ENCODE data around the gene BID.

DNA sequence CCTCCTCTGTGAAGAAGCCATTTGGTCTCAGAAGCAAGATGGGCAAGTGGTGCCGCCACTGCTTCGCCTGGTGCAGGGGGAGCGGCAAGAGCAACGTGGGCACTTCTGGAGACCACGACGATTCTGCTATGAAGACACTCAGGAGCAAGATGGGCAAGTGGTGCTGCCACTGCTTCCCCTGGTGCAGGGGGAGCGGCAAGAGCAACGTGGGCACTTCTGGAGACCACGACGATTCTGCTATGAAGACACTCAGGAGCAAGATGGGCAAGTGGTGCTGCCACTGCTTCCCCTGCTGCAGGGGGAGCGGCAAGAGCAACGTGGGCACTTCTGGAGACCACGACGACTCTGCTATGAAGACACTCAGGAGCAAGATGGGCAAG lies 273 bp downstream of the POTEH start:
- RRBS = no CpG with 5 or more reads among the region's 14 CpGs

GRCh38 chr22:17100189-17100825 lies 15.5 kb downstream of the IL17RA start:
- RRBS = no CpG with 5 or more reads among the region's 6 CpGs

DNA sequence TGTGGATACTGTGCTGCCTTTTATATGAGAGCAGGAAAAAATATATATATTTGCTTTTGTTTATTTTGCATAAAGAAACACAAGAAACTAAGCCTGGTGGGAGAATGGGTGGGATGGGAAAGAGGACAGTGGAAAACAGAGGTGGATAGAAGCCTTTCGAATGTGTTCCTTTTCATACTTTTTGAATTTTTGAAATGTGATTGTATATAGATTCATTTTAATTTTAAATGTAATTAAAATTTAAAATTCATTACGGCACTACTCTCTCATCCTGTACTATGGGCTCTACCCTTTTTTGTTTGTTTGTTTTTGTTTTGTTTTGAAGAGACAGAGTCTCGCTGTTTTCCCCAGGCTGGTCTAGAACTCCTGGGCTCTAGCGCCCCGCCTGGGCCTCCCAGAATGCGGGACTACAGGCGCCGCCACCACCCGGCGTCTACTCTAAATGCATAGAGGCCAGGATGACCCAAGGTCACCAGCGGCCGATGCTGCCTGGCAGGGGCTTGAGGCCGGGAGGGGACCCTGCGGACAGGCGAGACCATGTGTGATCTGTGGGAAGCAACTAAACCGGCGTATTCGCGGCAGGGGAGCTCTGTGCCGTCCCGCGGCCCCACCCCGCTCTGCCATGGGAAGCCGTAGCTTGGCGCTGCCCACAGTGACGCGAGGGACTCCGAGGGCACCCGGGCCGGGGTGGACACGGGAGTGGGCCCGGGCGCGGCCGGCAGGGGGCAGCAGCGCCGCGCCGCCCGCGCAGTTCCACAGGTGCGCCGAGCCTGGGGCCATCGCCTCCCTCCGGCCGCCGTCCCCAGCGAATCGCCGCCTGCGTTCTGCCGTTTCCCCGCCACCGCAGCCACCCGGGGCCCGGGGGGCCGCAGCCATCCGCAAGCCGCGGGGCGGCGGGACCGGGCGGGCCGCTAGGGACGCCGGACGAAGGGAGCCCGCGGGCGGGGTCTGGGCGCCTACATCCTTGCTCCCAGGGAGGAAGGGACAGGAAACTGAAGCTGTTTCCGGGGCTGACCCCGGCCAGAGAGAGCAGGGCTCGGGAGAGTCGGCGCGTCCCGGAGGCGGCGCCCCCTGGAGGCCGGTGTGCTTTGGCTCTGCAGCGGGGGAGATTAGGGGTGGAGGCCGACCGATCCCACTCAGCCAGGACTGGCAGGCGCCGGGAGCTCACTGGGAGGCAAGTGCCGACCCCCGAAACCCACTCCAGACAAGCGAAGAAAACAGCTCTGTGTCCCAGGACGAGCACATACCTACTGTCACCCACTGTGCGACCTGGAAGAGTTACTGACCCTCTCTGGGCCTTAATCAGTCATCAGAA lies 12.3 kb upstream of the HDHD5 start:
- RRBS = 2% methylated on average over 64 of the region's 92 CpGs

GRCh38 chr22:17198421-17199078 lies 20.7 kb downstream of the ADA2 start:
- RRBS = 95% methylated on average over 8 of the region's 26 CpGs

DNA sequence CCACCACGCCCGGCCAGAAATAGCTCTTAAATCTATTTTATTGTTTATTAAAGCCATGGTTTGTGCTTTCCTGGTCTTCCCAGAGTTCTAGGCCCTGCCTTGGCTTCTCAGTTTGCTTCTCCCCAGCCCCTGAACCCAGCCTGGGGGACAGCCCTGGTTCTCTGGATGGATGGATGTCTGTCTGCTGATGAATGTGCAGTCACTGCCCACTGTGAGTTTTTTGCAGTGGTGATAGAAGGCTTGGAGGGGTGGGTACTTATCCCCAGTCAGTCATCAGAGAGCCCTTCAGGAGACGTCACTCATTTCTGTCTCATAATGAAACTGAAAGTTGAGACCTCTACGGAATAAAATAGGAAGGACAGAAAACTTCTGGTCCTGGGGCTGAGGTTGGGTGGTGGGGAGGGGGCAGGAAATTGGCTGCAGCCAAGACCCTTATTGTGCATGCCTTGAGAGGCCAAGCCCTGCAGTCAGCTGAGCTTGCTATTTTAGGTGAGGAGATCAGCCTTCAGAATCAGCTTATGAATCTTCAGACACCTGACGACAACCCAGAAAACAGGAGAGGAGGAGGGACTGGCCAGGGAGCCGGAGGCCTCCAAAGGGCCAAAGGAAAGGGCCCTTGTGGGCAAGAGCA lies 17.7 kb upstream of the ADA2 start:
- RRBS = no CpG with 5 or more reads among the region's 6 CpGs

DNA sequence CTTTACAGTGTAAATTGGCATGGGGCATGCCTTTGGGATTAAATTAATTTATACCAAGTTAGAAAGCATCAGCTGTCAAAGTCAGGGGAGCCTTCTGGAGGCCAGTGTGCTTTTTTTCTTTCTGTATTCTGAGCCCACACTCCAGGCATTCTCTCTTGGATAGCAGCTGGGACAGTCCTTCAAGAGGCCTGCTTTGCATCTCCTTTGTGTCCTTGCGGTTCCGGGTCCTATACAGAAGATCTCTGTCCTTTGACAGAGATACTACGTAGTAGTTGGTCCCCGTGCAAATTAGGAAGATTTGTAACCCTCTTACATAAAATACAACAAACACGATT lies 91.1 kb upstream of the SLC25A18 start:
- RRBS = no CpG with 5 or more reads among the region's 5 CpGs

DNA sequence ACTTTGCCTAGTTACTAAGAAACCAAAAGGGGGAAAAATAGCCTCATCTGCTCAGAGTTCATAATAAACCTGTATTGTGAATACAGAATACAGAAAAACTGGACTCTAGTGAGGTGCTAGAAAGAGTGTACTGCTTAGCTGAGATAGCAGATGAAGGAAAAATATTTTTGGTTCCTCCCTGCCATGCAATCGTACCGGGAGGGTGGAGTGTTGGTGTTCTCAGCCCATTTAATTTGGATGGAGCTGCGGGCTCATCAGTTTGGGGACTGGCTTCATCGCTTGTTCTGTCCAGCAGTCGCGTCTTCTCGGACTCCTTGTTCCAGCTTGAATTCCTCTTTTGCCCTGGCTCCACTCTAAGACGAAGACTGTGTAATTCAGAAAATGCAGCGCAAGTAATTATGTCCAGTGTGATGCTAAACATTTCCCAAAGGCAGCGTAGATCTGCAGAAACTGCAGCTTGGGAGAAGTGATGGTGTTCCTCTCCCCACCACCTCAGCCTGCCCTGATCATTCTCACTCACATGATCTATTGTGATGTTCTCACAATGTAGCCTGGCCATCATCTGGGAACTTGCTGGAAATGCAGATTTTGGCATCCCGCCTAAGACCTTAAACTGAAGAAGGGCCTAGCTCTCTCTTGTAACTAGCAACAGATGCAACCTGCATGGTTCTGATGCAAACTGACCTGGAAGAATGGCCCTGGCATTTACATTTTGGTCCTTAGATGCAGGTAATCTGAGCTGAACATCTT lies 626 bp downstream of the SLC25A18 start:
- RRBS = no CpG with 5 or more reads among the region's 11 CpGs

DNA sequence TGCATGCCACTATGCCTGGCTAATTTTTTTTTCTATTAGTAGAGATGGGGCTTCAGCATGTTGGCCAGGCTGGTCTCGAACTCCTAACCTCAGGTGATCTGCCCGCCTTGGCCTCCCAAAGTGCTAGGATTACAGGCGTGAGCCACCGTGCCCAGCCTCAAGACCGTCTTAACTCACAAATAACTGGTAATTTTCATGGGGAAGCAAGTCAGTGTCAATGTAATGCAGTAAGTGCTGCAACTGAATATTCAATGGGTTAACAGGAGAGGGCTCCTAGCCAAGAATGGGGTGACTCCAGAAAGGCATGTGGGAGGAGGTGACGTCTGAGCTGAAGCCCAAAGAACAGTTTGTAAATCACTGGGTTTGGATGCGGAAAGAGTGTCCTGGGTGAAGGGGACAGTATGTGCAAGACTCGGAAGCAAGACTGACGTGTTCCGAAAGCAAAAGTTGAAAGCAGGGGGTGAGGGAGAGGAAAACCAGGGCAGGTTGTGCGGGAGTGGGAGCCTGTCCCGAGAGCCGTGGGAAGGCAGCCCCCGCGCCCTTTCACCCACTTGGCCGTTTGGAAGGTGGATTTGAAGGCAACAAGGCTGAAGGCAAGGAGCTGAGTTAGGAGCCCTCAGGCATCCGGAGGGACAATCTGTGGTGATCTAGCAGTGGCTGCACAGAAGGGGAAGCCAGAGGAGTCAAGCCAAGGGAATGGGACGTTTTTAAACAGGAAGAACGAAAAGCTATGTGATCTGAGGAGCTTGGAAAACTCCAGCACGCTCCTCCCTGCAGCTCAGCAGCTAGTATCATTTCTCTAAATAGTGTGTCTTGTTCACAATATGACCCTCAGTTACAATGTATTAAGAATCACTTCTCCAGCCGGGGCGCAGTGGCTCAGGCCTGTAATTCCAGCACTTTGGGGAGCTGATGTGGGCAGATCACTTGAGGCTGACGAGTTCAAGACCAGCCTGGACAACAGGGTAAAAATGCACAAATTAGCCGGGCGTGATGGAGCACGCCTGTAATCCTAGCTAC lies 7.6 kb downstream of the SLC25A18 start:
- RRBS = no CpG with 5 or more reads among the region's 26 CpGs

- RRBS = 97% methylated on average over 17 of the region's 30 CpGs
These were observed 25.6 kb downstream of the BID start for GRCh38 chr22:17748565-17749111.

DNA sequence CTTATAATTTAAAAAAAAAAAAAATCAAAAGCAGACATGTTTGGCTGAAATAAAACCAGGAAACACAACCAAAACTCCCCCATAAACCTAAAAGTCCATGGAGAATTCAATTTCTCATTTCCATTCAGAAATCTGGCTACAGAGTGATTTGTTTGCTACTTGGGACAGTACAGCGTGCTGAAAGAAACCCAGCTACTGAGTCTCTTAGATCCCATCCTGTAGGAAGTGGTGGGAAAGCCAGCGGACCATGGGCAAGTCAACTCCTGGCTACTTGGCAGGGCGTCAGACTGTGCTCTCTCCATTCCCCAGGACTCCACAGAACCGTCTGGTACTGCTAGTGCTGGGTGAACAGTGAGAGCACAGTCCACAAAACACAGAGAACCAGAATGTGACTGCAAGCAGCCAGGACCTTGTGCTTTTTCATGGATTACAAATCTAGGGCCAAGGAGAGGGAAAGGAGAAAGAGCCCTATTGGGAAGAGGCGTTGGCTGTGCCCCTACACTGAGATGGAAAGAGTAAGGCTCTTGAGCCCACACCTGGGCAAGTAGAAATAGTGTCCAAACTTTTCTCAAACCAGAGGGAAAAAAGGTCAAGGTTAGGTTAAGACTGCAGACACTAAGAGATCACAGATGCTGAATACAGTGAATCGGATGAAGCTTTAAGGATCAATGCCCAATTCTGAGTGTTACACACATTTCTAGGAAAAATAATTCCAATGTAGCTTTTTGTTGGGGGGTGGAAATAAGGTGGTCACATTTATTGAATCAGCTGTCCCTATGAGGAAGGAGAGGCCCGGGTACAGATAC lies 10.2 kb downstream of the BID start:
- RRBS = no CpG with 5 or more reads among the region's 7 CpGs

DNA sequence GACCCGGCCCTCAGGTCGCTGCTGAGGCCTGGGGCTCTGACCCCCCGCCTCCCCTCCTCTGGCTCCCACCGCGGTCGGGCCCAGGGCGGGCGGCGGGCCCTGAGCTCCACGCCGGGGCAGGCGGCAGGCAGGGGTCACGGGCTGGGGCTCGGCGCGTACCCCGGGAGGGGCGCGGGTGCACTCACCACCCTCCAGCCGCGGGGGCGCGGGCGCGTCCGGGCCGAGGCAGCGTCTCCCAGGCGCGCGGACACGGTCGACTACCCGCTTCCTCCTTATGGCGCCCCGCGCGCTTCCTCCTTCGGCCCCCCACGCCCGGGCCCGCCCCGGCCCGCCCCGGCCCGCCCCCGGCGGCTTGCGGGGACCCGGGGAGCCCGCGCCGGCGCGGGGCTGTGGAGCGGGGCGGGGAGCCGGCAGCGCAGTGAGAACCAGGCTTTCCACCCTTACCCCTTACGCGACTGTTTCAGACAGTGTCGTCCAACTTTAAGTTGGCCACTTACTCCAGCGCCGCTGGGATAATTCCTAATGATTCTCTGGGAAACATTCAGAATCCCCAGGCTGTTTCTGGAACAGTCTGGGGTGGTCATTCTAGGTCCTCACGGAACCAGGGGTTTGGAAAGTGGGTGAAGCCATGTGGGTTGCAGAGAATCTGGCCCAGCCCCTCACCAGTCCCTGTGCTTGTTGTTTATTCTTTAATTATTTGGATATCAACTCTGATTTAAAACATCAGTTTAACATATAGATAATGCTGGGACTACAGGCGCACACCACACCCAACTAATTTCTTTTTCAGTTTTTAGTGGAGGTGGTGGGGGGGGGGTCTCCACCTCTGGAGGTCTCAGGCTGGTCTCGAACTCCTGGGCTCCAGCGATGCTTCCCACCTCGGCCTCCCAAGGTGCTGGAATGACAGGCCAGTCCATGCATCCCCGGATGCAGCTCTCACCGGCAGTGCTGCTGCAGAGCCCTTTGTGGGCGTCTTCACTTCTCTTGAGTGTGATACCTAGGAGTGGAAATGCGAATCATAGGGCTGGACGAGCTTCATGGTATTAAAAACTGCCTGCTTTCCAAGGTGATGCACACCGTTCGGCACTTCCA lies at the start of gene BID:
Gene BID (minus strand): TSS at position 274 of the 1,092 bp plus-strand sequence.
- RRBS = 2% methylated on average over 32 of the region's 76 CpGs

DNA sequence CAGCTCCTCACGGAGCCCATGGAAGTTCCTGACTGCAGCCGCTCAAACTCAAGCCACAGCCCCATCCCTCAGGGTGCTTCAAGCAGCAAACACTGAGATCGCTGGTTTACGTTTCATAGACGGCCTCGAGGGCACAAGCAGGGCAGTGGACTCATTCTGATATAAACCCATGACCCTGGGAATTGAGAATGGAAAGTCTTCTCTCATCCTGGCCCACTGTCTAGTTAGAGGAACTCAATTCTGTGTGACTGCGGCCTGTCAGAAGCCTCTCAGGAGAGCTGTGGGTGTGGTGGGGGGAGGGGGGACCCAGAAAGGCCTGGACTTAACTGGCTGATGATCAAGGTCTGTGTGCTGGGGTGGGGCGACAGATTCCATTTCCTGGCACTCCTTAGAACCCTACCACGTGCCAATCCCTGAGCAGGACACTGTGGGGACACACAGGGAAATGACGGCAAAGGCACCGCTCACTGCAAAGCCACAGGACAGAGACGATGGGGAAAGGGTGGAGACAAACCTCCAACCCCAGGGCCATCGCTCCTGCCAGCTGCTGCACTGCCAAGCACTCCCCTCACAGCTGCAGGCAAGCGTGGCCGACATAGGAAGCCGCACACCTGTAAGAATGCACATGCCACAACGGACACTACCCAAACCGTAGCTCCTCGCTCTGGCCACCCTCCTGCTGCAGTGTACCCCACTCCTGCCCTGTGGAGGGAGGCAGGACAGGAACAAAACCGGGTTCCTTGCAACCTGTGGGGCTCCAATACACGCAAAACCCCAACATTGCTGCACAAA lies 58.4 kb upstream of the BID start:
- RRBS = no CpG with 5 or more reads among the region's 21 CpGs

GRCh38 chr22:17837079-17837918 lies 63.0 kb upstream of the BID start:
- RRBS = no CpG with 5 or more reads among the region's 14 CpGs

- RRBS = 71% methylated on average over 2 of the region's 22 CpGs
These were observed 68.1 kb upstream of the BID start for GRCh38 chr22:17842326-17842842.

GRCh38 chr22:17891300-17892135 lies 117.2 kb upstream of the BID start:
- RRBS = no CpG with 5 or more reads among the region's 12 CpGs

GRCh38 chr22:17895986-17896942 lies 122.0 kb upstream of the BID start:
- RRBS = 89% methylated on average over 2 of the region's 15 CpGs

DNA sequence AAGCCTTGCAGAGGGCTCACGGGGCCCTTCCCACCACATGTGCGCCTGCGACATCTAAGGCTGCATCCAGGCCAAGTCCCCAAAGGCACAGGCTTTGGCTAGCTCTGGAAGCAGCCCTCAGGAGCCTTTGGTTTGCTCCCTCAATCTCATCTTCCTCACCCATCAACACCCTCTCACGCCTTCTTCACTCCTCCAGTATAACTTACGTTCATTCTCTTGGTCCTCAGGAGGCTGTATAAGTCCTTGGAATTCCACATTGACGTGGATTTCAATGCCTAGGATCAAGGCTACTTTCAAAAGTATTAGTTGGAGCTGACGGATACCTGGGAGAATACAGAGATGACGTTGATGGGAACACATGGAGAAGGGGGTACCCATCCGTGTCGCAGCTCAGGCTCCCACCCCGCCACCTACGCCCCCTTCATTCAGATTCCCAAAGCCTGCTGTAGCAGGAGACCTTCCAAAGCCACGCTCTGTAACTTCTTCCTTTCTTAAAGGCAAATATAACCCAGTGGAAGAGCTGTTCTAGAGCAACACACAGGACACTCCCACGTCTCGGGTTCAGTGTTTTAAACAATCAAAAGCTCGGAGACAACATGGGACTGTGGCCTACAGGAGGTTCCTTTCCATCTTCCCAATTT lies 121.8 kb downstream of the MICAL3 start:
- RRBS = no CpG with 5 or more reads among the region's 16 CpGs

- RRBS = no CpG with 5 or more reads among the region's 14 CpGs
These were observed 43.7 kb downstream of the MICAL3 start for GRCh38 chr22:17980547-17981223.

DNA sequence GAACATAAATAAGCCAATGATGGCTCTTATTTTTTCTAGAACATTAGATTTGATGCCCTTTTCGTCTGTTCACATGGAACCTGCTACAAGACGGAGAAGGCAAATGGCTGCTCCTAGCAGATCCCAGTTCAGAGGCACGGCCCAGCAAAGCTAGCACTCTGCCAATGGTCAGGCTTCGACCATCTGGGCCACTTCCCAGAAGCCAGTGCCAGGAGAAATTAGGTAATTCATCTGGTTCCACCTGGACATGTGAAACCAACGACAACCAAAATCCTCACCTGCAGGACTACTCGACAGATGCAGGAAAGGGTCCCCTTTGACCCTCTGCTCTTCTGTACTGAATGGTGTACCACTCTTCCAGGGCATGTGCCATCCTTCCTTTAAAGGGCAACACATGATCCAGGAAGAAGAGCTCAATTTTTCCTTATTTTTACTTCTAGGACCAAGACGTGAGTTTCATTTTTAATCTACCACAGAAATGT lies 25.4 kb downstream of the MICAL3 start:
- RRBS = no CpG with 5 or more reads among the region's 7 CpGs

- RRBS = no CpG with 5 or more reads among the region's 9 CpGs
These were observed 11.2 kb downstream of the PEX26 start for GRCh38 chr22:18088931-18089496.

Measured in mononuclear cell (primary cell).